SK-N-DZ (cell line): Measurements from ENCODE around the gene TMEM168.

GRCh38 chr7:107971637-107972549, 31.1 kb downstream of the LAMB1 start:
RAMPAGE:
- cytosol, long total RNA, result no peak
- nucleus, long total RNA, result no peak

DNA sequence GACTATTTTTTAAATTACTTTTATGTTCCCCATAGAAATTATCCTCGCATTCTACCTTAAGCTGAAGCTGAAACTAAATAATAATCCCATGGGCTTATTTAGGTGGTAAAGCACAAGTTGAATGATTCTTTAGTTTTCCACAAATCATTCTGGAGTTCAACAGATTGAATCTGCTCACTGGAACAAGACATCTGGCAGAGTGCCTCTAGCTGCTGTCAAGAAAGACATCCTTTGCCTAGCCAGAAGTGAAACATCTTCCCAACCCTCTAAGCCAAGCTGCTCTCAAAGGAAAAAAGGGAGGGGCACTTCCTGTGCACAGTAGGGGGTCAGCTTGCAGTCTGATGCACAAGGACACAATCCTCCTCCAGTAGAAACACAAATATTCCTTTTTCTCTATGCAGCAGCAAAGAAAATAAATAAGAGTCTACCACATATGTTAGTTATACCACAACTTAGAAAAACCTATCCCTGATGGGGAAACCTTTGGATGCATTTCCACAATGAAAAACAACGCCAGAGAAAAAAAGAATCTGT, 7.9 kb downstream of the LAMB1 start:
RAMPAGE:
- cytosol, long total RNA, result no peak
- nucleus, long total RNA, result no peak

RAMPAGE:
- cytosol, long total RNA, result no peak
- nucleus, long total RNA, result no peak
Observed at GRCh38 chr7:108003996-108005003, 1.3 kb upstream of the LAMB1 start.

RAMPAGE:
- cytosol, long total RNA, result no peak
- nucleus, long total RNA, result no peak
Observed at GRCh38 chr7:110674787-110675260, 416.1 kb upstream of the LRRN3 start.

DNA sequence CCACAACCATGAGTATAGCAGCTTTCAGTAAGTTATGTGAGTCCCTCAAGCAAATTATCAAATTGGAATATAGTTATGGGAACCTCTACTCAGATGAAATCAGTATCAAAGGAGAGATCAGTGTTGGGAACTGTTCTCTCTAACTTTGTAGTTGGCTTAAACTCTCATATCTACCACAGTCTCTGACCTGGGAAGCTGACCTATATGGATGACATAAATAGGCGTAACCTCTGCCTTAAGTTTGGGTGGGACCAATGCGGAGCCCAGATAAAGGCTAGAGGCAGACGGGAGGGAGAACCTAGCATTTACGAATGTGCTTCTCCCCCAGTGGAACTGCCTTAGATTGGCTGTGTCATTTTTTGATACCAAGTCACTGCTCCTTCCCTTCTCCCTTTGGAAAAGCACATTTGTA, 23.8 kb upstream of the LRRN3 start:
RAMPAGE:
- cytosol, long total RNA, result no peak
- nucleus, long total RNA, result no peak

GRCh38 chr7:111329150-111329912, 233.0 kb downstream of the IMMP2L start:
RAMPAGE:
- cytosol, long total RNA, result no peak
- nucleus, long total RNA, result no peak

DNA sequence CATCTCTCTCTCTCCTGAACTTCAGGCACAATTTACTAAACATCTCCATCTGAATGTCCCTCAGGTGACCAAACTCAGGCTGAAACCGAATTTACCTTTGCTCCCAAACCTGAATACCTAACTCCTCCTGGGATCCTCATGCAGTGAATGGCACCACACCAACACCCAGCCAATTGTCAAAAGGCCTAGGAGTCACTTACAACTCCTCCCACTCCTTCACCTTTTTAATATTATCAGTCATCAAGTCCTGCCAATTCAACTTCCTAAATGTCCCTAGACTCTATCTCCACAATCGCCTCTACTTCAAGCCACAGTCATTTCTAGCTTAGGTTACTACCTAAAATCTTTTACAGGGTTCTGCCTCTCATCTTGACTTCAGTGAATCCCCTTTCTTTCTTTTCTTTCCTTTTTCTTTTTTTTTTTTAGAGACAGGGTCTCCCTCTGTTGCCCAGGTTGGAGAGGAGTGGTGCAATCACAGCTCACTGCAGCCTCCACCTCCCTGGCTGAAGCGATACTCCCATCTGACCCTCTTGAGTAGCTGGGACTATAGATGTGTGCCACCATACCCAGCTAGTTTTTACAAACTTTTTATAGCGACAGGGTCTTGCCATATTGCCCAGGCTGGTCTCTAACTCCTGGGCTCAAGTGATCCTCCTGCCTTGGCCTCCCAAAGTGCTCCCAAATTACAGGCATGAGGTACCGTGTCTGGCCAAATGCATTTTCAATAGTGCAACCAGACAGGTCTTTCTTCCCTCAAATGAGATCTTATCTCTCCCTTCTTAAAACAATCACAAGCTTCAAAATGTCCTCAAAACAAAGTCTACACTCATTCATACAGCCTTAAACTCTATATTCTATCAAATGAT, 269.0 kb upstream of the IMMP2L start:
RAMPAGE:
- cytosol, long total RNA, result no peak
- nucleus, long total RNA, result no peak

RAMPAGE:
- cytosol, long total RNA, result no peak
- nucleus, long total RNA, result no peak
Observed at GRCh38 chr7:111873267-111873638, 311.0 kb upstream of the IMMP2L start.

DNA sequence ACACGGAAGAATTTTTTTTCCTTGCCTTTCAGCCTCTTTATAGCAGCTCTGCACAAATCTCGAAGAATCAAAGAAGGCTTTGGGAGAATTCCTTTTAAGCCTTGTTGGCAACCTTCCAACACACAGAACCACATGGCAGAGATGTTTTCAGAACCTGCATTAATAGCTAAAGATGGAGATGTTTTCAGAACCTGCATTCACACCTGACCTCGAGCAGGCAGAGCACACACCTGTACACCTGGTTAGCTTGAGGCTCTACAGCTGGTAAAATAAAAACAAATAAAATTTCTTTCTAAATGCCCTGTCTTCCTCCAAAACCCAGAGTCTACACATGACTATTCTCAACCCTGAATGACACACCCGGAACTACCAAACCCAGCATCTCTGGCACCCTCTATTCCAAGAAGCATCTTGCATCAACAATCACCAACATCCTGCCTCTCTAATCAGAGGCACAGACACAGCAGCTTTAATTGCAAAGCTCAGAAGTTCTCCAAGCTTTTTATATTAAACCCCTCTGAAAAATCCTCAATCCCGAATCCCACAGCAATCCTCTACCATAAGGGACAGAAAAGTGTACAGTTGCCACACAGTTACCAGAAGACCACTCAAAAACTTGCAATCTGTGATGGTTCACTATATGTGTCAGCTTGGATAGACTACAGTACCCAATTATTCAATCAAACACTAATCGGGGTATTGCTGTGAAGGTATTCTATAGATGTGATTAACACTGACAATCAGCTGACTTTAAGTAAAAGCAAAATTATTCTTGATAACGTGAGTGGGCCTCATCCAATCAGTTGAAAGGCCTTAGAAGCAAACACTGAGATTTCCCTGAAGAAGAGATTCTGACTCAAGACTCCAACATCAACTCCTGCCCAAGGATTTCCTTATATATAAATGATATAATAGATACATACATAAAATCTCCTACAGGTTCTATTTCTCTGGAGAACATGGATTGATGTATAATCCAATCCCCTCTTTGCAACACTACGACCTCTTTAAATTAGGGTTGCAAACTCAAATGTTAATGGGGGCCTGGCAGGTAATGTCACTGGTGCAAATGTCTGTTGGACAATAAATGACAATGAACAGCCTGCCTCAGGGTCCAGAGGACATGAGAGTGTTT, 65.1 kb downstream of the DOCK4 start:
RAMPAGE:
- cytosol, long total RNA, result no peak
- nucleus, long total RNA, result no peak

DNA sequence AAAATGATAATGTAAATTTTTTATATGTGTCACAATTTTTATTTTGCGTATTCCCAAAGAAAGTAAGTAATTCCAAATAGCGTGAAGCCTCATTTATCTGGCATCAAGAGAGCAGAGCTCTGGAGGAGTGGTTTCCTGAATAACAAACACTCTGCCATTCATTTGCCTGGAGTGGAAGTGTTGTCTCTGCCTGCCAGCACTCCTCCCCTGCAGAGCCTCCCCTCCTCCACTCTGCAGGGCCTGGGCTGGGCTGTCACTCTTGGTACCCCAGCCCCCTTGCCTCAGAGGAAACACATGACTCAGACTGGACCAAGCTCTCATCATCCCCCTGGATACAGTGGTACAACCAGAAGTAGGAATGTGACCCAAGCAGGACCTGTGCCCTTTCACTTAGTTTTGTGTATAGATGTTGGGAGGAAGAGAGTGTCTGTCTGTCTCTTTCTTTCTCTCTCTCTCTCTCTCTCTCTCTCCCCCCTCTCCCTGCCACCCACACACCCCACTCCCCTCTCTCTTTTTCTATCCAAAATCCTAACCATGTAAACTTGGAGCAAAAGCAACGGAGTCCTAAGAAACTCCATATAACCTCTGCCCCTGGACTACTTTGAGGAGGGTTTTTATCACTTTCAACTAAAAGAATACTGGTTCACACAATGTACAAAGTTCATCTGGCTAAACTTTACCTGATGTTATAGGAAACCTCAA, 44.0 kb downstream of the DOCK4 start:
RAMPAGE:
- cytosol, long total RNA, result no peak
- nucleus, long total RNA, result no peak

RAMPAGE:
- cytosol, long total RNA, result no peak
- nucleus, long total RNA, result no peak
Observed at GRCh38 chr7:112205301-112206139, 679 bp downstream of the DOCK4 start.

RAMPAGE:
- cytosol, long total RNA, result no peak
- nucleus, long total RNA, result no peak
Observed at GRCh38 chr7:112450885-112451428, 697 bp downstream of the IFRD1 start.

RAMPAGE:
- cytosol, long total RNA, result no peak
- nucleus, long total RNA, result no peak
Observed at GRCh38 chr7:112481734-112482297, 1.0 kb downstream of the LSMEM1 start.

DNA sequence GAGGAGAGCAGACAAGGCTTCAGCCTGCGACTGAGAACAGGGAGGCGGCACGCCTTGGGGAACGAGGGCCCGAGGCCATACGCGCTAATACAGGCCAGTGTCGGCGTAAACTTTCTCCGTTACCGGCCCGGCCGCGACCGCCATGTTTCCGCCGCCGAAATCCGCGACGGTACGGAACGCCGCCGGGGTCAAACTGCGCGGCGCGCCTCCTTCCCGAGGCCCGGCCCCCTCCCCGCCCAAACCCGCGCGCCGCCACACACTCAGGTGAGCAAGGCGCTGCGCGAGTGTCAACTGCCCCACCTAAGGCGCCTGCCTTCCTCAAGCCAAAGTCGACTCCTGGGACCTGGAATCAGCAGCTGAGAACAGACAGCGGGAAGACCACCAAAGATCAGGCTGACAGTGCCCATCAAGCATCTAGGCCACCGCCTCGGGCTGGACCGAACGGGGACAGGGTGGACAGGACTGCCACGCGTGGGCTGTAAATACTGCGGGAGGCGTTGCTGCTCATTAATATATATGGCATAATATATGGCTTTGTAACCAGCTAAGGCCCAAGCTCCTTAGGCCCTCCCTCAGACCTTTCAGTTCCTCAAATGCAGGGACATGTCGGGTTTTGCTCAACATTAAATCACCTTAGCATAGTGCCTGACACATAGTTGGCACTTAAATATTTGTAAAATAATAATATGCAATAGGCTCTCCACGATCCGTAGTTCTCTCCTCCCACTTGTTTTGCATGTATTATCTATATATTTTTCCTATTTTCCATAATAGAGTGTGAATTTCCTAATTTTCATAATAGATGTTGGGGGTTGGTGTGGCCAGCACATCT, at the start of gene TMEM168:
Gene TMEM168, minus strand, starts transcription at position 165 of the 832 bp plus-strand sequence.
RAMPAGE:
- cytosol, long total RNA, result no peak
- nucleus, long total RNA, result start-site peak on the minus strand centred at position 165 of the sequence, 8 bp wide, 92 and 27 reads in 2 replicates

GRCh38 chr7:112917011-112917210, 22.8 kb downstream of the BMT2 start:
RAMPAGE:
- cytosol, long total RNA, result no peak
- nucleus, long total RNA, result no peak

GRCh38 chr7:114086049-114087025, 167.5 kb upstream of the PPP1R3A start:
RAMPAGE:
- cytosol, long total RNA, result no peak
- nucleus, long total RNA, result no peak

RAMPAGE:
- cytosol, long total RNA, result no peak
- nucleus, long total RNA, result no peak
Observed at GRCh38 chr7:114415924-114416622, 1.5 kb downstream of the FOXP2 start.

RAMPAGE:
- cytosol, long total RNA, result no peak
- nucleus, long total RNA, result no peak
Observed at GRCh38 chr7:114737416-114737724, 184.5 kb upstream of the MDFIC start.

DNA sequence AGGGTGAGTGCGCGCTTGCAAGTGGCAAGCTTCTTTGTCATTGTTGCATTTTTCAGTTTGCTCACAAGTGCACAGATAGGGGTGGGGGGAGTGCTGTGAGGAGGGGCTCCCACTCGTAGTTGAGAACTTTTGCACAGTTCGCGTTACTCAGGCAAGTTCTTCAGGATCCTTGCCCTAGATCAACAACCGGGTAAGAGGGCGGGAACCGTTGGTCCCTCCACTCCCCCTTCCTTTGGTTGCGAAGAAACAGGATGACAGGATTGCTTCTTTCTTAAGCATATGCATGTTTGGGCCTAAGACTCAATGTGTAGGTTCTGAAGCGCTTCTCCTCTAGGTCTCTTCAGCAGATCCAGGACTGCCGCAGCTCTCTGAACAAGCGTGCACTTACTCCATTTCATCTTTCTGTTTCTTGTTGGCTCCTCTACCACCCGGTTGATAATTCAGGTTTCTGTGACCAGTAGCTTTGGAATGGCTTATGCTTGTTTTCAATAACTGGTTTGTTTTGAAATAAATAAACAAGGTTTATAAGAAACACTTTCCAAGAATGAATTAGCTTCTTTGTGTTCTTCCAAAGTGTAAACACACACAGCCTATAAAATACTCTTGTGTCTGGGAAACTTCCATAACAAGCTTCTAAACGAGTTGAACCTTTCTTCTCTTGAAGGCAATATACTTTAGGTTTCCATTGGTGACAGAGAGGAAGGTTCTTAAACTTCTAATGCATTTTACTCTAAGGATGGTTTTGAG, 1.4 kb downstream of the MDFIC start:
RAMPAGE:
- cytosol, long total RNA, result no peak
- nucleus, long total RNA, result no peak

GRCh38 chr7:116025239-116025935, 5.2 kb downstream of the TFEC start:
RAMPAGE:
- cytosol, long total RNA, result no peak
- nucleus, long total RNA, result no peak